Measurements from ENCODE around the gene PYDC2.

DNA sequence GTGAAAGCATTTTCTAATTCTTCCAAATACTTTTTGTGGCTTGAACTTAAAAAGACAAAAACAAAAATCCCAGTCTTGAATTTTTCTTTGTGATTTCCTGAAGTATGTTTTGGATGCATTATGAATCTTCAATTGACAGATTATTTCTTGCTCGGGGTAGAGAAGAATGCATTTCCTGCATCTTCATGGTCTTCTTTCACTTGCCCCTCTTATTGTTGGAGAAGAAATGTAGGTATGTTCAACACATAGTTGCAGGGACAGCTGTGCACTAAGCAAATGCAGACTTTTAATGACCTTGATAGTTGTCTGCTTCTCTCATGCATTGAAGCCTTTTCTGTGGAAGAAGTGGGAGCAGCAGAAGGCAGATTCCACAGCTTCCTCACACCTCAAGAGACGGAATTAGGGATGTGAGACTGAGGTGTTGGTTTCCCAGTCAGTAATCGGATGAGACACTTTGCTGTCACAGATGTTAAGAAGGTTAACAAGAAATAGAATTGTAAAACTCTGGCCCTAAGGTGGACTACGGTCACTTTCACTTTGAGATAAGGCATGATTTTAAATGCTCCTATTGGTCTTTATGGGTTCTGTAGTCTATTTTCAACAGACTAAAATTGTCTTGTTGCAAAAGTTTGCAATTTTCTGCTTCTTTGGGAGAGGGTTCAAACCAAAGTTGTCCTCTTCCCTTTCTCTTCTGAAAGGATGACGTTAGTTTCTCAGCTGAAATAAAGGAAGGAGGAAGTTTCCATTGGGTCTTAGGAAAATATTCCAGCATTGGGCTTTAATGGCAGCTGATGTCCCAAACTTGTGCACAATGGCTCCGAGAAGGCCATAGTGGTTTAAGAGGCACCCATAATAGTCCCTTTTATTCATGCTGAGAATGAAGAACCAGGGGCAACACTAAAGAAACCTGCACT, 117.4 kb downstream of the LPP start:
- PRO-cap, 2 experiments, result peak in 1 of 2 experiments; most common minus-strand start position 693 of the sequence (in 1)
- RAMPAGE, long total RNA, 5 experiments, result no peak in any of the 5 experiments

GRCh38 chr3:188290457-188290712, 136.4 kb downstream of the LPP start:
- PRO-cap, 2 experiments, result no peak in any of the 2 experiments
- RAMPAGE, long total RNA, 5 experiments, result no peak in any of the 5 experiments

GRCh38 chr3:188431518-188432066, 277.6 kb downstream of the LPP start:
- PRO-cap, 2 experiments, result no peak in any of the 2 experiments
- RAMPAGE, long total RNA, 5 experiments, result no peak in any of the 5 experiments

DNA sequence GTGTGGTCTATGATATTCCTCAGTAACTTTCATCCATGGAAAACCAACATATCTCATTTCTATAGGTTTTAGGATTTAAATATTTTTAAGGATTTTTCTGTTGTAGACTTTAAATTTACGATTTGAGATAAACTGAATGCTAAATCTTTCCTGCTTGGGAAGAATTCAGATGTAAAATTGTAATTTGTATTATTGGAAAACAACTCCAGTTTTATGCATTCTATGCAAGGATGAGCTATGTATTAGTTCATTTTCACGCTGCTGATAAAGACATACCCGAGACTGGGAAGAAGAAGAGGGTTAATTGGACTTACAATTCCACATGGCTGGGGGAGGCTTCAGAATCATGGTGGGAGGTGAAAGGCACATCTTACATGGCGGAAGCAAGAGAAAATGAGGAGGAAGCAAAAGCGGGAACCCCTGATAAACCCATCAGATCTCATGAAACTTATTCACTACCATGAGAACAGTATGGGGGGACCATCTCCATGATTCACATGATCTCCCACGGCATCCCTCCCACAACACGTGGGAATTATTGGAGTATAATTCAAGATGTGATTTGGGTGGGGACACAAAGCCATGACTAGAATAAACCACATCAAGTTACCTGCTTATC, 300.5 kb downstream of the LPP start:
- PRO-cap, 2 experiments, result no peak in any of the 2 experiments
- RAMPAGE, long total RNA, 5 experiments, result no peak in any of the 5 experiments

DNA sequence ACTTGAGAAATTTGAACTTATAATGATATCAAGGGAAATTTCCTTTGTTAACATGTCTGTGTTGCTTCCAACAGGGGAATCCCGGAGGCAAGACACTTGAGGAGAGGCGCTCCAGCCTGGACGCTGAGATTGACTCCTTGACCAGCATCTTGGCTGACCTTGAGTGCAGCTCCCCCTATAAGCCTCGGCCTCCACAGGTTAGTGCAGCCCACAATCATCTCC, 370.5 kb downstream of the LPP start:
- PRO-cap, 2 experiments, result no peak in any of the 2 experiments
- RAMPAGE, long total RNA, 5 experiments, result no peak in any of the 5 experiments

DNA sequence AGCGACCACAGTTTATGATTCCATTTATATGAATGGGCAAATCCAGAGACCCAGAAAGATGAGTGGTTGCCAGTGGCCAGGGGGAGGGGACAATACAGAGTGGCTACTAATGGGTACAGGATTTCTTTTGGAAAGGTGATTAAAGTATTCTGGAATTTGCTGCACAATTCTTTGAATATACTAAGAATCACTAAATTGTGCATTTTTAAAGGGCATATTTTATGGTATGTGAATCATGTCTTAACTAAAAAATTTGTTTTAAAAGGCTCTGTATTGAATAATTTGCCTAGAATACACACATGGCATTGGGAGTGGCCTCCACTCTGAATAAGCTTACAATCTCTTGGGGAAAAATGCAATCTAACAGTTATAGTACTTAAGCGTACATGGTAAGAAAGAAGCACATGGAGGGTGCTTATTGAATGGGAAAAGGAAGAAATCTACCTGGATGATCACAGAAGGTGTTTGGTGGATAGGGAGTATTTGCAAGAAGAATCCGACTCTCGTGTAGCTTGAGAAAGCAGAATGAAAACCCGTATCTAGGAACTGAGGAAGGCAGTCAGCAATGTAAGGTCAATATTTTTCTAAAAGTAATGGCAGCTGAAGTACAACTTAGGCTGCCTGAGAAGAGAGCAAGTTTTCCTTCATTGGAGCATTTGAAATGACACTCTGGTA, 385.1 kb downstream of the LPP start:
- PRO-cap, 2 experiments, result no peak in any of the 2 experiments
- RAMPAGE, long total RNA, 5 experiments, result no peak in any of the 5 experiments

DNA sequence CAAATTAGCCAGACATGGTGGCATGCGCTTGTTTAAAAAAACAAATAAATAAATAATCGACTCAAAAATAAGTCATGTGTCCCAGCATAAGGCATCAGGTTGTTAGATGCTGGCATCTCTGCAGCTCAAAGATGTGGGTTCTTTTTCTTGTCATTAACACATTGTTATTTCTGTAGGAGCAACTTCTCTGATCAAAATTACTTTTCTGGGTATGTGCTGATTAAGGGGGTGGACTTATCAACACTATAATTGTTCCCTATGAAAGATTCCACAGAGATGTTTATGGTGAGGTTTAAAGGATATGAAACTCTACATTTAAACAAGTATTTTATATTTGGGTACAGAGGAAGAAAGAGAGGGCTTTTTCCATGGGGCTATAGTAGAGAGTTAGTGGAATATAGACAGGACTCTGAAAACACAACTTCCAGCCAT, 294.0 kb upstream of the TPRG1 start:
- PRO-cap, 2 experiments, result no peak in any of the 2 experiments
- RAMPAGE, long total RNA, 5 experiments, result no peak in any of the 5 experiments

GRCh38 chr3:188879241-188879836, 292.4 kb upstream of the TPRG1 start:
- PRO-cap, 2 experiments, result no peak in any of the 2 experiments
- RAMPAGE, long total RNA, 5 experiments, result no peak in any of the 5 experiments

DNA sequence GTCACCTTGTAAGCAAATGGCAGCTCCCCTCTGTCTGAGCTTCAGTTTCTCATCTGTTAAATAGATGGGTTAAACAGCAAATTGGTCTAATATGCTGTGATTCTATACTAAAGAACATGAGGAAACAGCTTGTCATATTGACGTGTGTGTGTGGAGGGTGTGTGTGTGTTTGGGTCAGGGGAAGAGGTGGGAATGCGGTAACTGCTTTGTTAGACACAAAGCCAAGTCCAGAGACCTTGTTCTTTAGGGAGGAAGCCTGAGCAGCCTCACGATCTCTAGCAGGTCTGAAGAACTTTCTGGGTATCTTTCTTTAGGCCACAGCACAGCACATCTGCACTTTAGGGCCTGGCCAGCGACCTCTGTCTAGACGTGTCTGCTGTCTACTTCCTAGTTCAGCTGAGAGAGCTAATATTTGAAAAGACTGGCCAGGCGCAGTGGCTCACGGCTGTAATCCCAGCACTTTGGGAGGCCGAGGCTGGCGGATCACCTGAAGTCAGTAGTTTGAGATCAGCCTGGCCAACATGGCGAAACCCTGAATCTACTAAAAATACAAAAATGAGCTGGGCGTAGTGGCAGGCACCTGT, 220.0 kb upstream of the TPRG1 start:
- PRO-cap, 2 experiments, result no peak in any of the 2 experiments
- RAMPAGE, long total RNA, 5 experiments, result no peak in any of the 5 experiments

GRCh38 chr3:188964822-188965506, 206.8 kb upstream of the TPRG1 start:
- PRO-cap, 2 experiments, result no peak in any of the 2 experiments
- RAMPAGE, long total RNA, 5 experiments, result no peak in any of the 5 experiments

- PRO-cap, 2 experiments, result no peak in any of the 2 experiments
- RAMPAGE, long total RNA, 5 experiments, result no peak in any of the 5 experiments
Measured at GRCh38 chr3:190062108-190062782, 58.5 kb downstream of the P3H2 start.

DNA sequence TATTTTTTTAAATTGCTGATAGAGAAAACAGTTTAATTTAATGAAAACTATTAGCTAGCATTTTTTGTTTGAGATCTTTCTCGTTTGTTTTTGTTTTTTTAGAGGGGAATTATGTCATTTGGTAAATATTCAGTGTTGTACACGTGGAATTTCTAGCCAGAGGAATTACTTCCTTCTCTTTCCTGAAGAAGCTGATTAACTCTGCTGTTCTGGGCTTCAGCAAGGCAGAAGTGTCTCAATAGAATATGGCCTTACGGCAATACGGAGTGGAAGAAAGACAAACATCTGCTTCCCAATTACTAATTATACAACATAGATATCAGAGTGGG, 12.0 kb downstream of the P3H2 start:
- PRO-cap, 2 experiments, result no peak in any of the 2 experiments
- RAMPAGE, long total RNA, 5 experiments, result no peak in any of the 5 experiments

DNA sequence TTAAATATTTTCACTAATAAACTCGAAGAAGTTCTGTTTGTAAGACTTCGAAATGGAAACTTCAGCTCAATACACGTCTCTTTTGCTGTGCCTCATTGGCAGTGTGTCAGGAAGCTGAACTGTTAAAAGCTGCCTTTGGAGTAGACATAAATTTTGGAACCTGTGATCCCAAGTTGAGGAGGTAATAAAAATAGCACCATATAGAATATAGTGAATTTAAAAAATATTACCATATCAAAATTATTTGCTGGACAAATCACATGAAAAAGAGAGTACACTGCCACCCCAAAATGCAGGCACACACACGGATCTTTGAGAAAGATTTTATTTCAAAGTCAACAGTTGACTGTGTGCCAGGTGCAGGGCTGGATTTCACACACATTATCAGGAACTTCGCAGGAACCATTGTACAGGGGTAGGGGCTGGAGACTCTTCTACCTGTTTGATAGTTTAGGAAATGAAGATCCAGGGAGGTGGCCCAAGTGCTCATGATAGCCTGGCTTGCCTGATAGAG, 54.0 kb downstream of the IL1RAP start:
- PRO-cap, 2 experiments, result no peak in any of the 2 experiments
- RAMPAGE, long total RNA, 5 experiments, result no peak in any of the 5 experiments

DNA sequence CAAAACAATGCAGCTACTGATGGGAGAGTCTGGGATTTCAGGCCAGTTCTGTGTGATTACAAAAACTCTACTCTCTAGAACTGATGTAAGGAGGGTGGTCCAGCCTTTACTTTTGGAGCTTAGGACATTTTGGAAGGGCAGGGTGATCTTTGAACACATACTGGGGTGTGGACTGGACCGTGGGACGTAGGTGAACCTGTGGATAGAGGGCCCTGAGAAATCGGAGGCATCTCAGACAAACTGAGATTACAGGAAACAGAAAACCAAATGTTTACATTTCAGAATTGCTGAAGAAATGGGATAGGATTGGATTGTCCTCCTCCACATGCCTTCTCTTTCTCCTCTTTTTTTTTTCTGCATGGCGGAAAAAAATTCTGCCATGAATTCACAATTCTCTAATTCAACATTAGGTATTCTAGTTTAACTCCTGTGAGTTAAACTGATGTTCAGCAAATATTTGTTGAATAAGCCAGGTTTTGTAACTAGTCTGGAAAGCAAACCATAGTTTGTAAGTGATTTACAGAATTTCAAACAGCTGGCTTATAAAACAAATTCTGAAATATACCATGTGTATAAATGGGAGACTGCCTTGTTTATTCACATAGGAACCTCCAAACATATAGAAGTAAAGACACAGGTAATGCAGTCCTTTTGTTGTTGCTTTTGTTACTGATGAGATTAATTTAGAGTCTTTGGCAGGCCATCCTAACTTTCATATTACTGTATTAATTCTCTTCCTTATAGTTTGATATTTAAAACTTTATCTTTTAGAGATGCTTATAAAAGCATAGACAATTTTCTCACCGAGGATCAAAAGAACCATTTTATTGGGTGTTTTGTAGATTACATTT, 101.1 kb downstream of the IL1RAP start:
- PRO-cap, 2 experiments, result no peak in any of the 2 experiments
- RAMPAGE, long total RNA, 5 experiments, result no peak in any of the 5 experiments

DNA sequence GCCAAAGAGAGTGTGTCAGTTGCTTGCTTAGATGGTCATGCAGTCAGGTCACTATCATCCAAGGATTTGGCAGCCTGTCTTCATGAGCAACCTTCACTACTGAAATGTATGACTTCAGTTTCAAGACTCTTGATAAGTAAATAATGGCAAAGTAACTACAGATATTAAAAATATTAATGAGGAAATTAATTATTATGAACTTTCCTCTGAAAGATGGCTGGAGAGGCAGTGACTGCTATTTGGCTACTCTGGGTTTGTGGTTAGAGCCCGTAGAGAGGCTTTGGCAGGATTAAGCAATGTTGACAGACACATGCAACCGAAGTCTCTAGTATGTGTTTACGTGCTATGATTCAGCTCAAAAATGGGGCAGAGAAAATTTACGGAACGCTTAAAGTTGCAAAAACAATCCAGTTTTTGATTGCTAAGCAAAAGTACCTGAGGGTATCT, 133.7 kb downstream of the GMNC start:
- PRO-cap, 2 experiments, result no peak in any of the 2 experiments
- RAMPAGE, long total RNA, 5 experiments, result no peak in any of the 5 experiments

DNA sequence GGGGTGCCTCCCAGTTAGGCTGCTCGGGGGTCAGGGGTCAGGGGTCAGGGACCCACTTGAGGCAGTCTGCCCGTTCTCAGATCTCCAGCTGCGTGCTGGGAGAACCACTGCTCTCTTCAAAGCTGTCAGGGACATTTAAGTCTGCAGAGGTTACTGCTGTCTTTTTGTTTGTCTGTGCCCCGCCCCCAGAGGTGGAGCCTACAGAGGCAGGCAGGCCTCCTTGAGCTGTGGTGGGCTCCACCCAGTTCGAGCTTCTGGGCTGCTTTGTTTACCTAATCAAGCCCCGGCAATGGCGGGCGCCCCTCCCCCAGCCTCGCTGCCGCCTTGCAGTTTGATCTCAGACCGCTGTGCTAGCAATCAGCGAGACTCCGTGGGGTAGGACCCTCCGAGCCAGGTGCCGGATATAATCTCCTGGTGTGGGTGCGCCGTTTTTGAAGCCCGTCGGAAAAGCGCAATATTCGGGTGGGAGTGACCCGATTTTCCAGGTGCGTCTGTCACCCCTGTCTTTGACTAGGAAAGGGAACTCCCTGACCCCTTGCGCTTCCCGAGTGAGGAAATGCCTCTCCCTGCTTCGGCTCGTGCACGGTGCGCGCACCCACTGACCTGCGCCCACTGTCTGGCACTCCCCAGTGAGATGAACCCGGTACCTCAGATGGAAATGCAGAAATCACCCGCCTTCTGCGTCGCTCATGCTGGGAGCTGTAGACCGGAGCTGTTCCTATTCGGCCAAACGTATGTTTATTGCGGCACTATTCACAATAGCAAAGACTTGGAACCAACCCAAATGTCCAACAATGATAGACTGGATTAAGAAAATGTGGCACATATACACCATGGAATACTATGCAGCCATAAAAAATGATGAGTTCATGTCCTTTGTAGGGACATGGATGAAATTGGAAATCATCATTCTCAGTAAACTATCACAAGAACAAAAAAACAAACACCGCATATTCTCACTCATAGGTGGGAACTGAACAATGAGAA, 102.6 kb upstream of the GMNC start:
- PRO-cap, 2 experiments, result no peak in any of the 2 experiments
- RAMPAGE, long total RNA, 5 experiments, result no peak in any of the 5 experiments

DNA sequence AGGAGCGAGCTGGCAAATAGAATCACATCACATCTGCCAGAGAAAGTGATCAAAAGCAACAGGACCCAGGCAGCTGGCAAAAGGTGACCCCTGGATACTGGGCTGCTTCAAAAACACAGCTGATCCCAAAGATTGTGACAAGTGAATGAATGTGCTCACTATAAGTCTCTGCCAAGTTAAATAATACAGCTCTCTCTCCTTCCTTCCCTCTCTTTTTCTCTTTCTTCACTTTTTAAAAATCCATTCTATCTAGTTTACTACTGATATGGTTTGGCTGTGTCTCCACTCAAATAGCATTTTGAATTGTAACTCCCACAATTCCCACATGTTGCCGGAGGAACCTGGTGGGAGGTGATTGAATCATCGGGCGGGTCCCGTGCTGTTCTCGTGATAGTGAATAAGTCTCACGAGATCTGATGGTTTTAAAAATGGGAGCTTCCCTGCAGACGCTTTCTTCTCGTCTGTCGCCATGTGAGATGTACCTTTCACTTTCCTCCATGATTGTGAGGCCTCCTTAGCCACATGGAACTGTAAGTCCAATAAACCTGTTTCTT, 35.8 kb upstream of the PYDC2 start:
- PRO-cap, 2 experiments, result no peak in any of the 2 experiments
- RAMPAGE, long total RNA, 5 experiments, result no peak in any of the 5 experiments

DNA sequence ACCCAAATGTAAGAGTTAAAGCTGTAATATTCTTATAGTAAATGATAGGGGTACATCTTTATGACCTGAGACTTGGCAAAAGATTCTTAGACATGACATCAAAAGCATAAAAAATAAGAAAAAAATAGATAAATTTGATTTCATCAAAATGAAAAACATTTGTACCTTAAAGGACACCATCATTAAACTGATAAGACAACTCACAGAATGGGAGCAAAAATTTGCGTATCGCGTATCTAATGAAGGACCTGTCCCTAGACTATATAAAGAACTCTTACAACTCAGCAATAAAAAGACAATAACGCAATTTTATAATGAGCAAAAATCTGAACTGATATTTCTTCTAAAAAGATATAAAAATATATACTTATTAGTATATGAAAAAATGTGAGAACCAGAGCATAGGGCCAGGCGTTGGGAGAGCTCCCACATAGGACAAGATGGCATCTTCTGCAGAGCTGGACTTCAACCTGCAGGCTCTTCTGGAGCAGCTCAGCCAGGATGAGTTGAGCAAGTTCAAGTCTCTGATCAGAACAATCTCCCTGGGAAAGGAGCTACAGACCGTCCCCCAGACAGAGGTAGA, at the start of gene PYDC2:
TSS of gene PYDC2 (plus strand) at position 441 of the 583 bp plus-strand sequence.
- PRO-cap, 2 experiments, result no peak in any of the 2 experiments
- RAMPAGE, long total RNA, 5 experiments, result no peak in any of the 5 experiments

DNA sequence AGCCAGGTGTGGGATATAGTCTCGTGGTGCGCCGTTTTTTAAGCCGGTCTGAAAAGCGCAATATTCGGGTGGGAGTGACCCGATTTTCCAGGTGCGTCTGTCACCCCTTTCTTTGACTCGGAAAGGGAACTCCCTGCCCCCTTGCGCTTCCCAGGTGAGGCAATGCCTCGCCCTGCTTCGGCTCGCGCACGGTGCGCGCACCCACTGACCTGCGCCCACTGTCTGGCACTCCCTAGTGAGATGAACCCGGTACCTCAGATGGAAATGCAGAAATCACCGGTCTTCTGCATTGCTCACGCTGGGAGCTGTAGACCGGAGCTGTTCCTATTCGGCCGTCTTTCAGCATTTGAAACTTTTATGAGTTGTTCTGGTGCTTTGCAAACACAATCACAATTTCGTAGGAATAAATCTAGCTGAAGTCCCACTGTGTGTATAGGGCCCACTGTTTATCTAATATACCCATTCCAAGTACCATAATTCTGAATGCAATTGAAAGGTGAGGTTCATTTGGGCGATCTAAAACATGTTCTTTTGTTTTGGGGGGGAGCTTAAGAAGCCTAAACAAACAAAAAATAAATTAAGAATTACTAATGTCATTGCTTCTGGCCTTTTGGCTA, 572.2 kb downstream of the FGF12 start:
- PRO-cap, 2 experiments, result no peak in any of the 2 experiments
- RAMPAGE, long total RNA, 5 experiments, result no peak in any of the 5 experiments

- PRO-cap, 2 experiments, result no peak in any of the 2 experiments
- RAMPAGE, long total RNA, 5 experiments, result no peak in any of the 5 experiments
Measured at GRCh38 chr3:192303210-192303651, 424.1 kb downstream of the FGF12 start.

All from thyroid gland (tissue), 7 donors.